Measurements from ENCODE around the genes PLEKHA7 and NCR3LG1.

- PRO-cap, 2 experiments, result peak in 2 of 2 experiments; most common plus-strand start chr11:16739637 (in 1); most common minus-strand start chr11:16739593 (in 2)
These were observed 921 bp downstream of the C11orf58 start for GRCh38 chr11:16739209-16739926.

DNA sequence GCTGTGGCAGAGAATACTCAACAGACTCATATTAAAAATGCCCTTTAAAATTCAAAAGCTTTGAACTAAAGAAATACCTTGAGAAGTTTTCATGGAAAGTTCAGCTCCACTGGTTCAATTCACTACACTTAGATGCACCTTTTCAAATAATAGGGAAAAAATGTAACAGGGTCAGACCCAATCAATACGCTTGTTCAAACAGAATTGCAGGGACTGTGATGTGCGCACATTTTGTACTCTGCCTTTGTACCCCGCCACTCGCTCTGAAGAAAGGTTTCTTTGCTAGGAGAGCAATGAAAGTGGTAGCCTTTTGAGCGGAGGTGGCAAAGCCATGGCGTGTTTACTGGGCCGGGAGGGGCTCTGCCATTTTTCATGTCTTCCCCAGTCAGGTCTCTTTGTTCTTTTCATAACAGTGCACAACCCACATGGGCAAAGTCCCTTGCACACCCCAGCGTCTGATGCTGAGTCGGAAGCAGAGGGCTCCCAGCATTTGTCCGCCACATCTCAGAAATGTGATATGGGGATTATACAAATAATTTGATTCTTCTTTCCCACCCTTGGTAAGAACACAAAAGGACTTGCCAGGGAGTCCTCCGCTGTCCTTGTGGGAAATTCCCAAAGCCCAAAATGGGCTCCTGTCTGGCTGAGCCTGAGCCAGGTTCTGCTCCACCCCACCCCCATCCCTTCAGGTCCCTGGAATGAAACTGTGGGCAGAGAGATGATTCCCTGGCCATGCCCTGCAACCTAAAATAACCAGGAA lies 36.5 kb downstream of the C11orf58 start:
- PRO-cap, 2 experiments, result no peak in any of the 2 experiments

GRCh38 chr11:16791311-16792395 lies 53.2 kb downstream of the C11orf58 start:
- PRO-cap, 2 experiments, result no peak in any of the 2 experiments

- PRO-cap, 2 experiments, result no peak in any of the 2 experiments
These were observed 56.8 kb downstream of the C11orf58 start for GRCh38 chr11:16795139-16795675.

DNA sequence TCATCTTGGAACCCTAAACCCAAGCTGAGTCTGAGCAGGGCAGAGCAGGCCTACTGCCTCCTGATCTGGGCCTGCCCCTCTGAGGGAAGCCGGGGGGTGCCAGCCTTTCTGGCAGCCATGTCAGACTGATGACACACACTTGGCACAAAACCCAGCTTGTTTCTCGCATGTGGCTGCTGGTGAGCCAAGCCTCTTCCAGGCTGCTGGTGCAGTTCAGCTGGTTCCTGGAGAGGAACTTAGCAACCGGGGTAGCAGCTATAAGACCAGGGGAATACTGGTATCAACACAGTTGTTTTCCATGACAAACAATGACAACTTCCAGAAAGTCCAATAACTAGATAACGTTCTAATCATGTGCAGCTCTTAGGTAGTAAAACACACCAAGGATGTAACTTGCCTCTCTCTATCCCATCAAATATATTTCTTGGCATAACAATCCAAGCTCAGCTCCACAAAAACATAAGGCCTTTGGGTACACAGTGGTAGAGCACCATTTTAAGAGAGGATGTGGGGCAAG lies 71.9 kb downstream of the C11orf58 start:
- PRO-cap, 2 experiments, result no peak in any of the 2 experiments

DNA sequence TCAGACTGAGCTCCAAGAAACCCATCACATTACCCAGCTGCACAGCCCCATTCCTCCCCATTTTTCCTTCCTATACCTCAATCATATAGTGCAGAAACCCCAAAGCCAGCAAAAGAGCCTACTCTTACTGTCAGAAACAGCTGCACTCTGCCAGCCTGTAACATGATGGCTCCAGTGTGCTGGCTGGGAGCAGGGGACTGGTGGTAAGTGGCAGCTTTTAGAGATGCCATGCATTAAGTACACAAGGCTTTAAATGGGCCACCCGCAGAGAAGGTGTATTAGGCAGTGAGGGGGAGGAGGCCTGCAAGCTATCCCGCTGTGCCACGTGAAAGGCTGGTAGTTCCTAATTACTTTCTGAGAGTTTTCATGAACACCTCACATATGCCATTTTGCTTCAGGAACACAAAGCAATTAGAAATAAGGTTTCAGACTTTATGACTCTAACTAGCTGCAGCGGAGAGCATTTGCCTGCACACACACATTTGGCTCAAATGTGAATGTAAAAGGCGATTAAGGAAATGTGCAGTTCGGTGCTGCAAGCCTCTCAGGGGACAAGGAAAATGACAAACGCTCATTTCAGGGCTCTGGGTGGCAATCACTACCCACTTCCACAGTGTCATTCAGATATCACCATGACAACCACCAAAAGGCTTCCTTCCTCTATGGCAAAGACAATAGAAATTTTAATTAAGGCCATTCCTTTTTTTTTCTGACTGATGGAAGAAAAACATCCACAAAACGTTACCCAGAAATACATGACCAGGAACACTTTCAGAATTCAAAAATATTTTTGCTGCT lies 116.7 kb downstream of the PLEKHA7 start:
- PRO-cap, 2 experiments, result no peak in any of the 2 experiments

- PRO-cap, 2 experiments, result no peak in any of the 2 experiments
These were observed at the start of gene PLEKHA7 for GRCh38 chr11:17013585-17014471. PLEKHA7 (minus strand) TSS chr11:17014414.

- PRO-cap, 2 experiments, result no peak in any of the 2 experiments
These were observed 3.7 kb downstream of the RPS13 start for GRCh38 chr11:17073474-17074547.

DNA sequence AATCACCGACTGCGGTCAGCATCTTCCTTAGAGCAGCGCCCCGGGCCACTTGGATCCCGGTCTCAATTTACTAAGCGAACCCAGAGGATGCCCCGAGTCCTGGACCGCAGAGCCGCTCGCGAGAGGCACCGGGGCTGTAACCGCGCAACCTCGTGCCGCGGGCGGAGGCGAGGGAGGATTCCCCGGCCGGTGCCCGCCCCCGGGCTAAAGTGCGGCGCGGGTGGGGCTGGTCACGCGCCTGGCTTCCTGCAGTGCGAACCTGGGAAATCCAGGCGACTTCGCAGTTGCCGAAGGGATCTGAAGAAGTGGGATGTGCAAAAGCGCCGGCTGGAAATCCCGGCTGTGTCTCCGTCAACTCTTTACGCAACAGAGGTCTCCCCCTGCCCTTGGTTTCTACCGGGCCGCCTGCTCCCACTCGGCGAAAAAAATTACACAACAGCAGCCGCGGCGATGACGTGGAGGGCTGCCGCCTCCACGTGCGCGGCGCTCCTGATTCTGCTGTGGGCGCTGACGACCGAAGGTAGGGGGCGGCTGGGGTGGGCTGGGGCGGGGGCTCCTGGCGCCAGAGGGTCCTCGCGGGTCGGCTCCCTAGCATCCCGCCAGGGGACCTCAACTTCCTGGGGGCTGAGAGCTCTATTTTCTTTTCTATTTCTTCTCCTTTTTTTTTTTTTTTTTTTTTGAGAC lies at the start of gene NCR3LG1:
Gene NCR3LG1 (plus strand): TSS at position 281 of the 684 bp plus-strand sequence.
- PRO-cap, 2 experiments, result peak in 2 of 2 experiments; most common plus-strand start position 283 of the sequence (in 2); most common minus-strand start position 395 of the sequence (in 2)

- PRO-cap, 2 experiments, result no peak in any of the 2 experiments
These were observed 10.0 kb downstream of the KCNJ11 start for GRCh38 chr11:17378285-17379109.

DNA sequence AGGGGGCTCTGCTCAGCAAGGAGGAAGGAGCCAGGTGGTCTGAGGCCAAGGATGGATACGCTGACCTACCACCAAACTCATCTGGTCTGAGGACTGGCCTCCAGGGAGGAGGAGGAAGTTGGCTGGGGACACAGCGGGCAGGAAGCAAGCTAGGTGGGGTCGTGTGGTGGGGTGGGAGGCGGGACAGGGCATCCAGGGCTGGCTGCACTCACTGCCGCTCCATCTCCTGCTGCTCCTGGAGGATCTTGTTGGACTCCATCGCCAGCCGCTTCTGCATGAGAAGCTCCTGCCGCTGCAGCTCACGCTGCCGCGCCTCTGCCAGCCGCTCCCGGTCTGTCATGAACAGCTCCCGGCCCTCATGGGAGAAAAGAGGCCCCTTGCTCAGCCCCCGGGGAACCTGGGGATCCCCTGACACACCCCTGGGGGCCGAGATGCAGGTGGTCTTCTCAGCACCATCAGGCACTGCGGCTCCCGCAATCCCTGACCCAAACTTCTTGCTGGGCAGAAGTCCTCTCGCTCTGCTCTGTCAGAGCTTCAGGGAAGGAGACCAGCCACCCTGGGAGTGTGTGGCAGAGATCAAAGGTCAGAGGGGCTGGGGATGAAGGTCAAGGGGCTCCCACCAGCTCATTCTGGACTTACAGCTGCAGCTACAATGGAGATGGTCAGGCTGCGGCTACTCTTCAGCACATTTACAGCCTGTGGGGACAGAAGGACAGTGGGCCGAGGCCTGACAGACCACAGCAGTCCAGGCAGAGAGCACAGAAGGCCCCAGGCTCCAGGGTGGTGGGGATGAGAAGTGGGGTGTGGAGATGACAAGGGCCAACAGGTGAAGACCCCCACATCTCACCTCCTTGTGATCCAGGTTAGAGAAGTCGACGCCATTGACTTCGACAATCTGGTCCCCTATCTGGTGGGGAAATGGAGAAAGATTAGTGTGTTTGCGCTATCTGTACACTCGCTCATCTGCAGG lies 21.4 kb downstream of the USH1C start:
- PRO-cap, 2 experiments, result no peak in any of the 2 experiments

GRCh38 chr11:18269583-18270056 lies 3.6 kb downstream of the SAA1 start:
- PRO-cap, 2 experiments, result no peak in any of the 2 experiments

DNA sequence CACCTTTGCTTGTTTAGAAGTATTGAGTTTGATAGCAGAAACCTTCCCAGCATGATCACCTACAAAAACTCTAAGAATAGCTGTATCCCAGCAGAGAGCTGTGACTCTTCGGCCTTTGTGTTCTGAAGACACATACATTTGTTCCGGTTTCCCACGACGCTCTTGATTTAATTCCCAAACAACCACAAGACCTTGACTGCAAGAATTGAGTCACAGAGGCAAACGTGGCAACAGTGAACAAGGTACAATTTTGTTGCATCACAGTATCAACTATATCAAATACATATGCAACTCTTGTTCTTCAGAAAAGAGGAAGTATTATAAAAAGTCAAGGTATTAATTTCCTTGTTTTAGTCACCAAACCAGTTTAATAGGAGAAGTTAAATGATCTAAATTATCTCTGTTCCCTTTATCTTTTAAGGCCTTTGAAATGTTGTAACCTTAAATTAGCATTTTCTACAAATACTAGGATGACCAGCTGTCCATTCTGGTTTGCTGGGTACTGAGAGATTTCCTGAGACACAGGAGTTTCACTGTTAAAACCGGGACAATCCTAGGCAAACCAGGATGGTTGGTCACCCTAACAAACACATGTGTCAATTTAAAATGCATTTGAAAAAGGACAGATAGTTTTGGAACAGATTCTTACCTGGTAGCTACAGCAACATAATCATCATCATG lies 11.1 kb downstream of the HPS5 start:
- PRO-cap, 2 experiments, result no peak in any of the 2 experiments

DNA sequence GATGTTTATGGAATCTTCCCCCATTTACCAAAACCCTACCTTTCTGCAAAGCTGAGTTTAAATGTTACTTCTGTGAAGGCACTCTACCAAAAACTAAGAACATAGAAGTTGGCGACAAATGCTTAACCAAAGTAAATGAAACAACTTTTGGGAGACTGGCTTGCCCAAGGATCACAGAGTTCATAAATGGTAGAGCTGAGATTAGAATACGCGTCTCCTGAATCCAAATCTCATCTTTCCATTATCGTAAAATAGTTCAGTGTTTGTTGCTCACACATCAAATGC lies 657 bp downstream of the HPS5 start:
- PRO-cap, 2 experiments, result no peak in any of the 2 experiments

DNA sequence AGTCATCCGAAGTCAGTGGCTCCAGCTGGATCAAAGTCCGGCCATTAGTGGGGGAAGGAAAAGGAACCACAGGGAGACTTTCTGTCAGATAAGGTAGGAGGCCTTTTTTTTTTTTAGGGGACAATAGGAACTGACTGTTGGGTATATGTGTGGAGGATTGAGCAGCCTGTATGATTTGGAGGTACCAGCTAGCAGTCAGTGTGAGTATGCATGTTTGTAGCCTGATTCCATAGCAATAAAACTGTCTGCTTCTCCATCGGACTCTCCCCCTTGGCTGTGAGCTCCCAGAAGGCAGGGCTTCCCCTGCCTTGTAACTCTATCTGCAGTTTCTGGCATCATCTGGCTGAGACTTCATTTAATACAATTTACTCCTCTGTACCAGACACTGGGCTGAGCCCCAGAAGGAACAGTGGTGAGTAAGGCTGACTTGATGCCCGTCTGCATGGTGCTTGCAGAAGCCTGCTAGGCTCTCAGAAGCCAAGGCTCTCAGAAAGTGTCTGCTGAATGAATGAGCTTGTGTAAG lies 5.7 kb downstream of the IGSF22 start:
- PRO-cap, 2 experiments, result no peak in any of the 2 experiments

- PRO-cap, 2 experiments, result peak in 1 of 2 experiments; most common plus-strand start chr11:18776066 (in 1)
These were observed 15.7 kb downstream of the PTPN5 start for GRCh38 chr11:18775921-18776292.

GRCh38 chr11:19341979-19342215 lies 101.2 kb upstream of the E2F8 start:
- PRO-cap, 2 experiments, result no peak in any of the 2 experiments

- PRO-cap, 2 experiments, result peak in 2 of 2 experiments; most common plus-strand start chr11:19346426 (in 2)
These were observed 105.5 kb upstream of the E2F8 start for GRCh38 chr11:19346129-19346801.

GRCh38 chr11:19422326-19422862 lies 181.6 kb upstream of the E2F8 start:
- PRO-cap, 2 experiments, result no peak in any of the 2 experiments

DNA sequence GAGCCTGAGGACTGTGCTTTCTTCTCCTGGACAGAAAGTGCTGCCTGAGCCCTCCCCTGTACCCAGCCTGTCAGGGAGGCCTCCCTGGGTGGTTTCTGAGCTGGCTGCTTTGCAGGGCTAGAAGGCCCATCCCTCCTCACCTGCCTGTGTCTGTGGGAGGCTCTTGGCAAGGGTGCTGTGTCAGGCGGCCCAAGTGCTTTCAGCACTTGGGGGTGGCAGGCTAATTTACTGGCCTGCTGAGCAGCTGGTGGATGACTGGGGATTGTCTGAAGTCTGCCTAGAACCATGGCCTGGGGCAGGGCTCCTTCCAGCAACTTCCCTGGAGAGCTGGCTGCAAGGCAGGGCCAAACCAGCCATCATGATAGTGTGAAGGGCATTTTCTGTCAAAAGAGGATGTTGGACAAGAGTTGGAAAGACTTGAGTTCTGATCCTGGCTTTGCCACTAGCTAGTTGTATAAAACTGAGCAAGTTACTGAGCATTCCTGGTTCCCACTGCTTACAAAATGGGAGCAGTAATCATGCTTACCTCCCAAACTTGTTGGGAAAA lies 138.9 kb upstream of the NAV2 start:
- PRO-cap, 2 experiments, result no peak in any of the 2 experiments

All from cytotoxic T cell (primary cell).